Panc1 (cell line): ENCODE results near the gene CAND1.

GRCh38 chr12:66392303-66392874 lies 90.1 kb downstream of the HELB start:
- RRBS, 2 experiments = no CpG with 5 or more reads among the region's 6 CpGs

DNA sequence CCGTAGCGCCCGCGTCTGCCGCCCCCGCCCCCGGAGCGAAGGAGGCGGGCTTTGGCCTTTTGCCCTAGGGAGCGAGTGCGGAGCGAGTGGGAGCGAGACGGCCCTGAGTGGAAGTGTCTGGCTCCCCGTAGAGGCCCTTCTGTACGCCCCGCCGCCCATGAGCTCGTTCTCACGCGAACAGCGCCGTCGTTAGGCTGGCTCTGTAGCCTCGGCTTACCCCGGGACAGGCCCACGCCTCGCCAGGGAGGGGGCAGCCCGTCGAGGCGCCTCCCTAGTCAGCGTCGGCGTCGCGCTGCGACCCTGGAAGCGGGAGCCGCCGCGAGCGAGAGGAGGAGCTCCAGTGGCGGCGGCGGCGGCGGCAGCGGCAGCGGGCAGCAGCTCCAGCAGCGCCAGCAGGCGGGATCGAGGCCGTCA lies at the start of gene CAND1:
TSS of gene CAND1 (plus strand) at position 57 of the 414 bp plus-strand sequence.
- RRBS, 2 experiments = no CpG with 5 or more reads among the region's 53 CpGs

- RRBS, 2 experiments = no CpG with 5 or more reads among the region's 6 CpGs
Observed at GRCh38 chr12:67434361-67435480, 165.6 kb downstream of the CAND1 start.

DNA sequence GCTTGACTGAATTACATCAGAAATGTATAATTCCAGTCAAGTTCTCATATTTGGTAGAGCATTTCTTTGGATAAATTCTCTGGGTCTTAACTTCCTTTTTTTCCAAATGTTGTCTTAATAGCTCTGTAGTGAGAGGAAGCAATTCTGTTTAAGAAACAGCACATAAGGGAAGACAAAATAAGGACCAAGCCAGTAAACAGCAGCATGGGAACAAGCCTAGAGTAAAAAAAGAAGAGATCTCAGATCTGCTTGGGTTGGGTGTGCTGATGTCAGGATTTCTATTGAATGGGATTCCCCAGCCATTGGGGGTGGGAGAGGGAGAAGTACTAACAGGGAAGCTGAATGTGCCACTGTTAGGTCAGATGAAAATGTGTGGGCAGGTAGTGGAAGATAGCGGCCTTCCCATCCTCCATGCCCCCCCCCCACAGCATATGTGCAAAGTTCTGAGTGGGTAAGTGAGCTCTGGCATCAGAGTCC lies 14.1 kb upstream of the DYRK2 start:
- RRBS, 2 experiments = no CpG with 5 or more reads among the region's 1 CpG

GRCh38 chr12:67689328-67689751 lies 40.8 kb downstream of the DYRK2 start:
- RRBS, 2 experiments = no CpG with 5 or more reads among the region's 1 CpG

- RRBS, 2 experiments = no CpG with 5 or more reads among the region's 2 CpGs
Observed at GRCh38 chr12:67747674-67748424, 99.3 kb downstream of the DYRK2 start.

- RRBS, 2 experiments = no CpG with 5 or more reads among the region's 7 CpGs
Observed at GRCh38 chr12:68236507-68237272, 11.1 kb upstream of the IL26 start.

DNA sequence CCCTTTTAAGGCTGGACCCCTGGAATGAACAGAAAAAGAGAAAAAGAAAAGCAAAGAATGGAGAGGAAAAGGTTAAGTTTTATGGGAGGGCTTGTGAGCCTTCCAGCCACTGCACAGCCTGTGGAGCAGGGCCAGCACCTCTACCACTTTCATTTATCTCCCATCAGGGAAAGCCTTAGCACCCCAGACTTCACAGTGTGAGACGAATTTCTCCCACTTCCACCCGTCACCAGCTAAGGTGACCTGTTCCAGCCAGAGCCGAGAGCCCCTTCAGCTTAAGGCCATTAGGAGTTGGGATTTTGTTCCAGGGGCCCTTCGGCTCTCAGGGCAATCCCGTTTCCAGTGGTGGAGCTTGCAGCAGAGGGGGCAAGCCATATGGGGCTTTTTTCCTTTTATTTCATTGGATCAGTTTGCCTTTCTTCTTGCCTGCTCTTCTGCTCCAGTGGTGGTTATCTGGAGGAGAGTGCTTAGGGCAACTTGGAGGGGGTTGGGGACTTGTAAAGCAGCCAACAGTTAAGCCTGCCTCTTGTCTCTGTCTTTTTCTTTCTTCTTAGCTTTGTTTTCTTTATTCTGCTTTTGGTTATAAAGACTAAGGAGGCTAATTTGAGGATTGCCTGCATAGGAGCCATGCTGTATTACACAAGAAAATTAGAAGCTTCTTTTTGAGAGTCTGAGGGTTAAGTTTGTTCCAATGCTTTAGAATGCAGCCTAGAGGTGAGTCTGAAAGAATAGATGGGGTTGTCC lies 7.8 kb downstream of the IL22 start:
- RRBS, 2 experiments = no CpG with 5 or more reads among the region's 5 CpGs

DNA sequence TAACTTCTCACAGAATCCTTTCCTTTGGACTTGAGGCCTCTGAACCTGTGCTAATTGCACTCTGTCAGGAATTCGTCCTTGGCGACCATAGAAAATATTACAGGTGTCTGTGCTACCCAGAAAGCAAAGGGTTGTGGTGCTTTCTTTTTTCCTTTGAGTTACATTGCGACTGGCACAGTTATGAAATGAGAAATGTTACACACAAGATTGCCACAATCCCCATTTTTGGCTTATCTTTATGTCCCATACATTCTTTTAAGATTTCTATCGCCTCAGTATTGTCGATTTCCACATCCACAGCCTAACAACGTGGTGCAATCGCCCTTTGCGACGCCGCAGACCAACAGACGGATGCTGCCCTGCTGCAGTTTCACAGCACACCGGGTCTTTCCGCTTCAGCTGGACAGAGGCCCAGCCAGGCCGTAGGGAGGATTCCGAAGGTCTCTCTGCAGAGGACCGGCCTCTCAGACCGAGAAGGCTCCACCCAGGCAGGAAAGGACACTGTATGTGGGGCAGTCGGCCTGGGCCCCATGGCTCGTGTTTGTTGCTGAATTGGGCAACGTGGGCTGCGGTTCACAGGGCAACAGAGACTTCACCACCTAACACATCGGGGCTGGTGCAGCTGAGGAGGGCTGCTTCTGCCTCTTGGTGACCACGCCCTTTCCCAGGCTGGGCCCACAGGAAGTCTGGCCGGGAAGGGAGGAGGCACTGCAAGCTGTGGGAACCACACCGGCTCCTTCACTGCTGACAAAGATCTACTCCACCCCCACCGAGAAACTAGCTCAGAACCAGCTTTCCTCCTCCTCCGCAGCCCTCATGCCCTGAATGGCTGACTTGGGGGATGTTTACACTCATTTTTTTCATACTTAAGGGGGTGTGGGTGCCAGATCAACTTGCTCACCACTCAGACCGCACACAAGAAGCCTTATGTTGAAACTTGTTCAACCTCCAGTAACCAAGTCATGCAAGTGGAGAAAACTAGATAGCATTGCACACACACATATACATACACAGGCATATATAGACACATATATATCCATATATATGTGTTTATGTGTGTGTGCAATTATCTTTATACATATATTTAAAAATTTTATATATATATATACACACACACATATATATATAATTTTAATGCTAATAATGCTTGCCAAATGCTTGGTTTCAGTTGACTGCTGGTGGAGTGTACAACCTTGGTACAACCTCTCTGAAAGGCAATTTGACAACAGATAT lies 33.0 kb upstream of the MDM1 start:
- RRBS, 2 experiments = 2 to 12% methylated on average over 4 of the region's 28 CpGs

GRCh38 chr12:68406017-68406648 lies 74.0 kb upstream of the MDM1 start:
- RRBS, 2 experiments = no CpG with 5 or more reads among the region's 5 CpGs

DNA sequence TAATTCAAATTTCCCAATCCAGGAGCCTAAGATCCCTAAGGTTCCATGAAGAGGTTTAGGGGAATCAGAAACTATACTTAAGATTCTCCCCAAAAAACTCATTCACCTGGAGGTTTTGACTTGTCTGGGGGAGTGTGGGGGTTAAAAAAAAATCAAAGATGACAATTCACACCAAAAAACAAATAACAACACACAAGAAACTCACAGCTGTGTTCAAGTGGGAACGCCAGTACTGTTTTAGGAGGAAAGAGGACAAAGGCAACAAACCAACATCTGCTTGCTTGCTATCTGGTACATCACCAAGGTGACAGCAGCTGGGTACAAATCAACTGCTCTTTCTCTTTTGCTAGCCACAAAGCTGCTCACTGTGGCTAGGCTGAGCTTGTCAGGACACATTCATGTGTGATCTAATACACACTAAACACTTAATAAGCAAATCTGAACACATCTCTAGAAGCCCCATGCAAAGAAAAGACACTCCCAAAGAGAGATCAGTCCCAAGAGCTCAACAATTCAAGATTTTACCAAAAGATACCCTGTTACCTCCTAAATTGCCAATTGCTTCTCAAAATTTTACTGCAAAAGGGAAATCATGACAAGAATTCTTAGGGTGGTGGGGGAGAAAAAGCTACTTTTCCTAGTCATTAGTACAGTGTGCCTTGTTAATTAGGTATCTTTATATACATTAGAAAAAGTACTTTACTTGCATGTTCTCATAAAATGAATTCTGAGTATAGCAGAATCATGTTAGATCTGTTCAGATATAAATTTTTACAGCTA lies 127.9 kb upstream of the RAP1B start:
- RRBS, 2 experiments = no CpG with 5 or more reads among the region's 1 CpG

DNA sequence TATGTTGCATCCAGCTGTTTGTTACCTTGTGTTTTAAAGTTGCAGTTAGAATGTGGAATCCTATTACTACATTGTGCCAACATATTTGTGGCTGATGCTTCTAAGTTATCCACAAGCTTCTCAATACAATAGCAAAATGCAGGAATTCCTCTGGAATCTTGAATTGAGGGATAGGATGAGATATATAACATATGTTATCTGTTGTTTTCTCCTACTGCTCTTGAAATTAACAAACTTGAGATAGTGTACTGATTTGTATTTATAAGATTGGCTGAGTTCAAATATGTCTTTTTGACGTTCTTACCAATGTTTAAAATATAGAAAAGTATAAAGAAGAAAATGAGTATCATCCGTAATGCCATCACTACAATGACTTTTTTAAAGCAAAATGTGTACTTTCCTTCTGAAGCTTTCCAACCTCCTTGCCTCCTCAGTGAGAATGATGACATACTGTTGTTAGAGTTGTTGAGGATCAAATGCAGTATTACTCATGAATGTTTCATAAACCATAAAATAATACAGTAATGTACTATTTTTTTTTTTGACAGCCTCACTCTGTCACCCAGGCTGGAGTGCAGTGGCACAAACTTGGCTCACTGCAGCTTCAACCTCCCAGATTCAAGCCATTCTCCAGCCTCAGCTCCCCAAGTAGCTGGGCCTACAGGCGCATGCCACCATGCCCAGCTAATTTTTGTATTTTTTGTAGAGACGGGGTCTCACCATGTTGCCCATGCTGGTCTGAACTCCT lies 6.7 kb downstream of the RAP1B start:
- RRBS, 2 experiments = no CpG with 5 or more reads among the region's 4 CpGs

- RRBS, 2 experiments = no CpG with 5 or more reads among the region's 3 CpGs
Observed at GRCh38 chr12:68666425-68667266, 20.1 kb upstream of the NUP107 start.

GRCh38 chr12:68821545-68822188 lies 13.7 kb downstream of the MDM2 start:
- RRBS, 2 experiments = no CpG with 5 or more reads among the region's 4 CpGs

GRCh38 chr12:68823790-68824788 lies 16.1 kb downstream of the MDM2 start:
- RRBS, 2 experiments = no CpG with 5 or more reads among the region's 9 CpGs

DNA sequence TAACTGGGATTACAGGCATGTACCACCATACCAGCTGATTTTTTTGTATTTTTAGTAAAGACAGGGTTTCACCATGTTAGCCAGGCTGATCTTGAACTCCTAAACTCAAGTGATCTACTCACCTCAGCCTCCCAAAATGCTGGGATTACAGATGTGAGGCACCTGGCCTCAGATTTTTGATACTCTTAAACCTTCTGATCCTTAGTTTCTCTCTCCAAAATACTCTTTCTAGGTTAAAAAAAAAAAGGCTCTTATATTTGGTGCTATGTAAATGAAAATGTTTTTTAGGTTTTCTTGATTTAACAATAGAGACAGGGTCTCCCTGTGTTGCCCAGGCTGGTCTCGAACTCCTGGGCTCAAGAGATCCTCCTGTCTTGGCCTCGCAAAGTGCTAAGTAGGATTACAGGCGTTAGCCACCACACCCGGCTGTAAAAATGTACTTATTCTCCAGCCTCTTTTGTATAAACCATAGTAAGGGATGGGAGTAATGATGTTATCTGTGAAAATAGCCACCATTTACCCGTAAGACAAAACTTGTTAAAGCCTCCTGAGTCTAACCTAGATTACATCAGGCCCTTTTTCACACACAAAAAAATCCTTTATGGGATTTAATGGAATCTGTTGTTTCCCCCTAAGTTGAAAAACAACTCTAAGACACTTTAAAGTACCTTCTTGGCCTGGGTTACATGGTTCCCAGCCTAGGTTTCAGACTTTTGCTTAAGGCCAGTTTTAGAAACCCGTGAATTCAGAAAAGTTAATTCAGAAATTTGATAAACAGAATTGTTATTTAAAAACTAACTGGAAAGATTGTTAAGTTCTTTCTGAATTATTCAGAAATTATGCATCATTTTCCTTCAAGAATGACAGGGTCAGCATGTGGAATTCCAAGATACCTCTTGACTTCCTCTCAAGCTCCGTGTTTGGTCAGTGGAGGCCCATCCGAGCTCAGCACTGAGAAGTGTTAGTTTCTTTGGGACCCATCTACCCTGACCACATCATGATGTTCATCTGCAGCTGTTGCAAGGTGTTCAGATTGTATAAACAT lies 33.3 kb downstream of the MDM2 start:
- RRBS, 2 experiments = no CpG with 5 or more reads among the region's 8 CpGs

GRCh38 chr12:69046291-69046879 lies 113.4 kb upstream of the CPM start:
- RRBS, 2 experiments = no CpG with 5 or more reads among the region's 2 CpGs

- RRBS, 2 experiments = no CpG with 5 or more reads among the region's 3 CpGs
Observed at GRCh38 chr12:69066425-69066876, 133.5 kb upstream of the CPM start.

GRCh38 chr12:69159847-69160137 lies 79.6 kb upstream of the CPSF6 start:
- RRBS, 2 experiments = no CpG with 5 or more reads among the region's 4 CpGs